Left lobe of liver (tissue), 1 donor: ENCODE data around the genes CYLC1, FAM133A, DIAPH2, PCDH19 and TSPAN6.

DNA sequence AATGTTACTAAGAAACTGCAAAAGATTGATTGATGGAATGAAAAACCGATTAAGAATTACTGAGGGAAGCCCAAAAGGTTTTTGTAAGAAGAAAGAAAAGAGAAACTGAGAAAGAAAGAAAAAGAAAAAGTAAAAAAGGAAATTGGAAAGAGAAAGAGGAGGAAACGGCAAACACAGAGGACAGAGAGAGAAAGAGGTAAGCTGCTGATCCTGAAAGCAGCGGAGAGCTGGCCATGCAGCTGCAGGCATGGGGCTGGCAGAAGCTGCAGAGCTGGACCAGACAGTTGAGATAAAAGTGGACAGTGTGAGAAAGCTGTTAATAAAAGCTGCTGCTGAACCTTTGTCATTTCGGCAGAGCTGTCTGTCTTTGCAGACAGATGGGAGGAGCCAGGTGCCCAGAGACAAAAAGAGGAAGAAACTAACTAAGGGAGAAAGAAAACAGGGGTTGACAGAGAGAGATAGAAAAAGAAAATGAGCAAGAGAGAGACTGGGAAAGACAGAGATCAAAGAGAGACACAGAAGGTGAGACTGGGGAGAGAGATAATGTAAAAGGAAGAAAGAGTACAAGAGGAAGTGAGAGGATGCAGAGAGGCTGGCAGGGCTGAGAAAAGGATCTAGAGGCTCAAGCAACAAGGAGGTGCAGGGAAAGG lies 377.0 kb upstream of the FGF16 start:
- PRO-cap = no peak

DNA sequence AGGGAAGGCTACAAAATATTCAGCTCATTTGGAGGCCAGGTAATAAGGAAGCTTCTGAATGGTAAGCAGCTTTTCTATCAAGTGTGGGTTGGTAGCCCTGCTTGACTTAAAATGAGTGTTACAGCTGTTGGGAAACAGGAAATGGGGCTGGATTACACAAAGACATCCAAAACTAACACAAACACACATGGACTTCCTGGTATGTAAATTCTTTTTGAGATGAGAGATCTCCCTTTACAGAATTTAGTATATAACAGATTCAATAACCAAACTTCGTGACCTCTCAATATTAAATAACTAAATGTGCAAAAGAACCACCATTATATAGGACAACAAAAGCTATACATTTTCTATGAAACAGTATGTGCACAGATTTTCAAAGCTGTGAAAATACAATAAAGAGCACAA lies 58.1 kb downstream of the FGF16 start:
- PRO-cap = no peak

DNA sequence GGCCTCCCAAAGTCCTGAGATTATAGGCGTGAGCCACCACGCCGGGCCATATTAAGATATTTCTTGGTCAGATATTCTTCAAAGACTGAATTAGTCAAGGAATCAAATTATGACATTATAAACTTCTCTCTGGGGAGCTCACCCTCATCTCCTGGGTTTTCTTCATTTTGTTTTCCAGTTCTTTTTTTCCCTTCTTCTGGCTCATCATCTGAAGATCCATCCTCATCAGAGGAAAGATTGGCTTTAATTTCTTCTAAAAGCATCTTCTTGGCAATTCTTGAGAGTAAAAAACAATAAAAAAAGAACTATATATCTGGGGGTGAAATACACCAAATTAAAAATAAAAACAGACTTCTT lies 121.5 kb downstream of the ATRX start:
- PRO-cap = no peak

DNA sequence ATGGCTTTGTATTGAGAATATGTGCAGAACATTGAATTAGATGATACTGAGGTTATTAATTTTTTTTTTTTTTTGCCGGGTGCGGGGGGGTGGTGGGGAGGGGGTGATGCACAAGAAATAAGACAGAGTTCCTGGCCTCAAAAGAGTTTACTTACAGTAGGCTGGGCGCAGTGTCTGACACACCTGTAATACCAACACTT lies 908 bp downstream of the ATP7A start:
- PRO-cap = no peak

DNA sequence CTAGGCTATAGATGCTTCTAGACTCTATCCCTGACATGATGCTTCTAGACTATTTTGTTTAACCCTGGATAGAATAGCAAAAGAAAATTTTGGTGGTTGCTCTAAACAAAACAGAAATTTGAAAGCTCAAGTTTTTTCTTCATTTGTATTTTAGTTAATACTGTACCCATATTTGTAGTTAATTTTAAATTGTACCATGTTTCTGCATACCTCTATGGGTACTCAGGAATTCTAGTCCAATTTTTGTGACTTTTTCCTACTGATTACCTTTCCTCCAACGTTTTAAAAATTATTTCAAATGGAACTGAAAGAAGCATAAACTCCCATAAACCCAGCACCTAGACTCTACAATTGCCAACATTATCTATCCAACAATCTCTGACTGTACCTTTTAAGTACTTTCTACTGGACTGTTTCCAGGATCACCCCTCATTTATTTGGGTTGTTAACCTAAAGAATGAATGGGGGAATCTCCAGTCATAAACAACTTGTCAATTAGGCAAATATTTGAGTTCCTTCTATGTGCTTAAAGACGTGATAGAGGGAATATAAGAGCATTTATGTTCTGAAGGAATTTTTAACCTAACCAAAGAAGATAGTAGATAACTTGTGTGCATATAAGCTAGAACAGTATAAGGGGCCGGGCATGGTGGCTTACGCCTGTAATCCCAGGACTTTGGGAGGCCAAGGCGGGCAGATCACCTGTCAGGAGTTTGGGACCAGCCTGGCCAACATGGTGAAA lies 11.7 kb downstream of the TAF9B start:
- PRO-cap = no peak

GRCh38 chrX:78130967-78132118 lies 8.1 kb downstream of the TAF9B start:
- PRO-cap = no peak

GRCh38 chrX:78754779-78755436 lies 7.4 kb downstream of the LPAR4 start:
- PRO-cap = no peak

DNA sequence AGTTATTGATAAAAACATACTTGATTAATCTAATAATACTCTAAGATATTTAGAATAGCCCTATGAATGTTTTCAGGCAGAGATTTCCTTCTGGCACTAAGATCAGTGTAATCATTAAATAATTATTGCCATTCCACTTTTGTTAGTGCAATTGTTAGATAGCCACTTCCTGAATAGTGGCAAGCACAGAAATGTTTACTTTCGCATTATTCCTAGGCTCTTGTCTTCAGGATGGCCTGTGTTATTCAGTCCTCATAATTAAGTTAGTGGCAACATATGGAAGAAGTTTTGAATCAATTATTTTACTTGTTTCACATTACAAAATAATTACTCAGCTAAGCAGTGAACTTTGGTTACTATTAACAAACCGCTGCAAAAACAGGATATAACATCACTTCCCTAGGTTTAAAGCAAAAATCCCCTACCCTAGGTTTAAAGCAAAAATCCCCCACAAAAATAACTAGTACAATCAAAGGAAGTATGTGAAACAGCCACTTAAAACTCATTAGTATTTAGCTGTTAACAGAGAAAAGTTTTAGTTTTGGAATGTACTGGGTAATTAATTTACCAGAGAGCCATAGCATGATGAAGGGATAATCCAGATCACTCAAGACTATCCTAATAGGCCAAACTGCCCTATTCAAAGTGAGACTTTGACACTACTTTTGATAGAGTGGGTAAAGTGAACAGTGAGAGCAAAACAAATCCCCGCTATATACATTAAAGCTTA lies 36.7 kb upstream of the GPR174 start:
- PRO-cap = no peak

DNA sequence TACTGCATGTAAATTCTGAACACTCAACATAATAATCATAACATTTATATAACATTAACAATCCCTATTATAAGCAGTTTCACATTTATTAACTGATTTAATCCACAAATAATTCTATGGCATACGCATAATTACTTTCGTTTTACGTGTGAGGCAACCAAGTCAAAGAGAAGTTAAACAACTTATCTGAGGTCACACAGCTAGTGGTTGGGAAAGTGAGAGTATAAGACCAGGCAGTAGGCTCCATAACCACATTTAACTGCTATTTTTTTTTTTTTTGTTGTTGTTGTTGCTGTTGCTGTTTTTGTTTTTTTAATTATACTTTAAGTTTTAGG lies 972.7 kb upstream of the POU3F4 start:
- PRO-cap = no peak

GRCh38 chrX:82945274-82945642 lies 562.8 kb upstream of the POU3F4 start:
- PRO-cap = no peak

GRCh38 chrX:83861018-83861304 lies at the start of gene CYLC1:
CYLC1 (plus strand) TSS chrX:83861146.
- PRO-cap = no peak

- PRO-cap = no peak
Measured at GRCh38 chrX:85529104-85529645, 149.7 kb upstream of the POF1B start.

- PRO-cap = unidirectional peak, minus-strand start at chrX:88944152
Measured at GRCh38 chrX:88944006-88944291, 196.9 kb downstream of the CPXCR1 start.

DNA sequence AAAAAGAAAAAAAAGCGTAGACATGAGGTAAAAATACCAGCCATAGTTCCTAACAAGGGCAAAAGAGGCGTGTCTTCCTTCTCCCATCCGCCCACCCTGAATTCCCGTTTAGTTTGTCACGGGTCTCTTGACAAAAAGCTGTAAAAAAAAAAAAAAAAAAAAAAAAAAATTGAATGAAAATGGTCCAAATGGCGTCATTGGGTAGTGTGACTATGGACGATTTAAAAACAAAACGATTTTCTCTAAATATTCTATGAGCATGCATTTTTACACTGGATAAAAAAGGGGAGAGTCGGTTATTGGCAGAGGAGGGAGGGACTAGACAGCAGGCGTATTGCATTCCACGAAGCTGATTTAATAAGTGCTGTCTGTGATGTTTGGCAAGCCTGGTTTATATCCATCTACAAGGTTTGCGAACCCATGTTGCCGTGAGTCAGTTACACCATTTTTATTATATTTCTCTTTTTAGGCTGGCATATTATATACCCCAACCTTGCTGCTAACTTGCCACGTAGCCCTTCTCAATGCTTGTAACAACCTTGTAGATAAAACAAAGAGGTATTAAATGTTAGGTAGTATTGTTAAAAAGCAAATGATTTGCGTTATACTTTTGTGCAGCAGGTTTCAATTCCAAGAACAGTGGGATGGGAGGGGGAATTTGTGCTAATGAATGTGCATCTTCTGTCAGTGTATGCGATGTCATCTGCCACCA lies at the start of gene FAM133A:
Gene FAM133A (plus strand): TSS at position 360 of the 712 bp plus-strand sequence.
- PRO-cap = no peak

- PRO-cap = bidirectional peak, plus-strand start at chrX:96684782, minus-strand start at chrX:96684690
Measured at GRCh38 chrX:96684139-96685222, at the start of gene DIAPH2. DIAPH2 (plus strand) TSS chrX:96684842.

DNA sequence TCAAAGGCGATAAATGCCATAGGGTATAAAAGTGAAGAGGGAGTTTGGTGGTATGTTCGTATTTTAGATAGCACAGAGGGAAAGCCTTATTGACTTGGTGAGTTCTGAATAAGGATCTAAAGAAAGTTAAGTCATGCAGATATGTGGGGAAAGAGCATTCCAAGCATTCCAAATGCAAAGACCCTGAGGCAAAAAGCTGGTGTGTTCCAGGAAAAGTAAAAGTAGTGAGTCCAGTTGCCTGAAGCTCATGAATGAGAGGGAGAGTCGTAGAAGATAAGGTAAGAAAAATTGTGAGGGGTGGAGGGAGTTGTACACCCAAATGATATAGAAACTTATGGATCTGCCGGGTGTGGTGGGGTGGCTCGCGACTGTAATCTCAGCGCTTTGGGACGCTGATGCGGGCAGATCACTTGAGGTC lies 426.7 kb downstream of the RPA4 start:
- PRO-cap = no peak

- PRO-cap = no peak
Measured at GRCh38 chrX:97482203-97482555, 598.5 kb downstream of the RPA4 start.

GRCh38 chrX:100410038-100410668 lies at the start of gene PCDH19:
PCDH19 (minus strand) TSS chrX:100410273.
- PRO-cap = unidirectional peak, minus-strand start at chrX:100410273

GRCh38 chrX:100635829-100637329 lies at the start of gene TSPAN6:
TSPAN6 (minus strand) TSS chrX:100636806.
- PRO-cap = unidirectional peak, plus-strand start at chrX:100636152; unidirectional peak, minus-strand start at chrX:100636724; unidirectional peak, minus-strand start at chrX:100636806

DNA sequence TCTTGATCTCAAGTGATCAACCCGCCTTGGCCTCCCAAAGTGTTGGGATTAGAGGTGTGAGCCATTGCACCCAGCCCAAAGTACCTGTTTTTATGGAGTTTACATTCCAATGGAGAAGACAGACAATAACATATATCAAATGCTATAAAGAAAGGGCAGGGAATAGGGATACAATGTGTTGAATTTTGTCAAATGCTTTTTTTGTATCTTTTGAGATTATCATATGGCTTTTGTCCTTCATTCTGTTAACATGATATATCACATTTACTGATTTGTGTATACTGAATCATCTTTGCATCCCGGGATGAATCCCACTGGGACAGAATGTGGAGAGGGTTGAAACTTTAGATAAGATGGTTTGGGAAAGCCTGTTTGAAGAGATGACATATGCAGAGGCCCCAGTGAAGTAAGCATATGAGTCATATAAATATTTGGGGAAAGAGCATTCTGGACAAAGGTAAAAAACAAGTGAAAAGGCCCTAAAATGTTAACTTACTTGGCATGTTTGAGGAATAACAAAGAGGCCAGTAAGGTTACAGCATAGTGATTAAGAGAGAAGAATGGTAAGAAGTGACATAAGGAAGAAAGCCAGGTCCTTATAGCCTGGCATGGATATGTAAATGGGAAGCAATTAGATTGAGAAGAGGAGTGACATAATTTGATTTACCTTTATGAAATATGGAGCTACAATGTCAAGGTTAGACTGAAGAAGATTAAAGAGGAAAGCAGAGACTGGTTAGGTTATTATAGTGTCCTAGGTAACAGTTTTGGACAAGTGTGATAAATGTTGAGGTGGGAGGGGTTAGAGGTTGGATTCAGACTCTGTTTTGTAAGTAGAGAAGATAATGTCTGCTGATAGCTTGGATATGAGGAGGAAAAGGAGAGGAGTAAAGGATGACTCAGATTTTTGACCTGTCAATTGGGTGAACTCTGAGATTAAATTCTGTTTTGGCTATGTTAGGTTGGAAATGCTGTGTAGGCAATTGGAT lies 54.7 kb upstream of the DRP2 start:
- PRO-cap = no peak